ENCODE measurements around the gene AKAP17A.

DNA sequence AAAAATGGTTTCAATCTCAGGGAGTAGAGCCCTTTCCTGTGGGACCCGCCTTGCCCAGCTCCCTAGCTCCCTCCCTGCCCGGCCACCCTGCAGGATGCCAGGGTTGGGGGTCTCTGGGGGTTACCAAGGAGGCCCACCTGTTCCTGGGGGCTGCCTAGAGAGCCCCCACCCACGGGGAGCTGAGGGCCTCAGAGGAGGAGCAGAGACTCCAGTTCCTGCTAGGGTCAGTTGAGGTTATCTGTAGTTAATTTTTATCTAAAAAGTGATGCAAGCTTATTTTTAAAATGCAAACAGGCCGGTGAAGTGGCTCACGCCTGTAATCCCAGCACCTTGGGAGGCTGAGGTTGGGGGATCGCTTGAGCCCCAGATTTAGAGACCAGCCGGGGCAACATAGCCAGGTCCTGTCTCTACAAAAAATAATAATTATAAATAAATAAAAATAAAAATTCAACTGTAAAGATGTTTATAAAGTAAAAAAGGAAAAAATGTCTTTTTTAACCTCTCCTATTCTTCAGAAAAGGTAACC, 18.6 kb upstream of the PLCXD1 start:
- PRO-cap, result no peak
- RAMPAGE, long total RNA, result no peak
- RRBS, result no CpG with 5 or more reads among the region's 7 CpGs

- PRO-cap, result no peak
- RAMPAGE, long total RNA, result no peak
- RRBS, result no CpG with 5 or more reads among the region's 8 CpGs
Observed at GRCh38 chrX:287669-288134, 6.5 kb downstream of the PLCXD1 start.

DNA sequence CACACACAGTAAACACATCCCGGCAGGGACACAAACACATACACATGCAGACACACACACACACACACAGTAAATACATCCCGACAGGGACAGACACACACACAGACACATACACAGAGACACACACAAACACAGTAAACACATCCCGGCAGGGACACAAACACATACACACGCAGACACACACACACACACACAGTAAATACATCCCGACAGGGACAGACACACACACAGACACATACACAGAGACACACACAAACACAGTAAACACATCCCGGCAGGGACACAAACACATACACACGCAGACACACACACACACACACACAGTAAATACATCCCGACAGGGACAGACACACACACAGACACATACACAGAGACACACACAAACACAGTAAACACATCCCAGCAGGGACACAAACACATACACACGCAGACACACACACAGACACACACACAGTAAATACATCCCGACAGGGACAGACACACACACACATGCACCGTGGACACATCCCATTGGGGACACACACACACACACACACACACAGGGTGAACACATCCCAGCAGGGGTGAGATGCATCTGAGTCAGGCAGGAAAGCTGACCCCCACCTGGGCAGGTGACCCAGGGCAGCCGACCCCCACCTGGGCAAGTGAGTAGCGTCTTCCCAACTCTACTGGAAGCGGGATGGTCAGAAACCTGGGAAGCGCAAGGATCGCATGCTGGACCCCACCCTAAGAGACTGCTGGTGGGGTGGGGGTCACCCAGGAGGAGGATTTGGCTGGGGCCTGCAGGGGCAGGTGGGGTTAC, 2.6 kb downstream of the GTPBP6 start:
- PRO-cap, result no peak
- RAMPAGE, long total RNA, result no peak
- RRBS, result no CpG with 5 or more reads among the region's 16 CpGs

DNA sequence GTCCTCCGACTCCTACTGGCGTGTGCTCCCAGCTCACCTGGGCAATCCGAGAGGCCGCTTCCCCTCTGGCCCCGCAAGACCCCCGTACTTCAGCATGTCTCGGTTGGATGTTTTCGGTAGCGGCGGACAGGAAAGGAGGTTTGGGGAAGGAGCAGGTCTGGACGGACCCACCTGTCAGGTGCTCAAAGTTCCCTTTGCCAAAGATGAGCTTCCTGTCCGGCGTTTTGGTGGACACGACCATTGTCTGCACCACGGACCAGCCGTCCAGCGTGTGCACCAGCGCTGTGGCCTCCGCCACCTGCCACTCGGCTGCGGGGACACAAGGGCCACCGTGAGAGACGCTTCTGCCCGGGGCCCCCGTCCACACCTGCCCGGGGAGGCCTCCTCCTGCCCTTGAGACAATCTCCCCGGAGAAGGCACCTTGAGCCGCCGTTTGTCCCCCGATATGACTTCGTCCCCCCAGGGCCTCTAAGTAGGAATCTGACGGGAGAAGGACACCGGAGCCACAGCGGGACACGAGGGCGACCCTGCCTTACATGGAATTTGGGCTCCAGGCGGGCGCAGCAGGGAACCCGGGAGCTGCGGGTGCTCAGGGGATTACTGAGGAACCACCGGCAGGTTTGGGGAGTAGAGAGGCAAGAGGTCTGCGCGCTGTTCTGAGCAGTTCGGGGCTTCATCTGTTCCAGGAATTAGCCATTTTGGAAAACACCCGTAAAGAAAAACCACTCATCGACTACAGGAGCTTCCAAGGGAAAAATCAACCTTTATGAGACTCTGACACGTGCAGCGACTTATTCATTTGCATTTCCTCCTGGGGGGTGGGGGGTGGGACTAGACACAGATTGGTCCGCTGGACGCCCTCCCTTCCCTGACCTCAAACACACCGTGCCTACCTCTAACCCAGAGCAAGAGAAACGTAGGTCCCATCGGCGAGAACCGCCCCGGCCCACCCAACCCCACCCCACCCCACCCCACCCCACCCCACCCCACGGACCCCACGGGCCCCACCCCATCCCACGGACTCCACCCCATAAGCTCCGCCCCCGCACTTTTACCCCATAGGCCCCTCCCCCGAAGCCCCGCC, 1.5 kb downstream of the GTPBP6 start:
- PRO-cap, result no peak
- RAMPAGE, long total RNA, result no peak
- RRBS, result no CpG with 5 or more reads among the region's 63 CpGs

- PRO-cap, result no peak
- RAMPAGE, long total RNA, result no peak
- RRBS, result no CpG with 5 or more reads among the region's 19 CpGs
Observed at GRCh38 chrX:317827-318268, 748 bp downstream of the GTPBP6 start.

DNA sequence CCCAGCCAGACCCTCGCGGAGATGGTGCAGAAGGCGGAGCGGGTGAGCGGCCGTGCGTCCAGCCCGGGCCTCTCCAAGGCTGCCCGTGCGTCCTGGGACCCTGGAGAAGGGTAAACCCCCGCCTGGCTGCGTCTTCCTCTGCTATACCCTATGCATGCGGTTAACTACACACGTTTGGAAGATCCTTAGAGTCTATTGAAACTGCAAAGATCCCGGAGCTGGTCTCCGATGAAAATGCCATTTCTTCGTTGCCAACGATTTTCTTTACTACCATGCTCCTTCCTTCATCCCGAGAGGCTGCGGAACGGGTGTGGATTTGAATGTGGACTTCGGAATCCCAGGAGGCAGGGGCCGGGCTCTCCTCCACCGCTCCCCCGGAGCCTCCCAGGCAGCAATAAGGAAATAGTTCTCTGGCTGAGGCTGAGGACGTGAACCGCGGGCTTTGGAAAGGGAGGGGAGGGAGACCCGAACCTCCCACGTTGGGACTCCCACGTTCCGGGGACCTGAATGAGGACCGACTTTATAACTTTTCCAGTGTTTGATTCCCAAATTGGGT, 14.3 kb downstream of the SHOX start:
- PRO-cap, result no peak
- RAMPAGE, long total RNA, result no peak
- RRBS, result 5% methylated on average over 12 of the region's 33 CpGs

- PRO-cap, result no peak
- RAMPAGE, long total RNA, result no peak
- RRBS, result no CpG with 5 or more reads among the region's 13 CpGs
Observed at GRCh38 chrX:670446-670885, 39.9 kb downstream of the SHOX start.

- PRO-cap, result no peak
- RAMPAGE, long total RNA, result no peak
- RRBS, result no CpG with 5 or more reads among the region's 10 CpGs
Observed at GRCh38 chrX:1026261-1026688, 186.2 kb downstream of the CRLF2 start.

- PRO-cap, result no peak
- RAMPAGE, long total RNA, result no peak
- RRBS, result no CpG with 5 or more reads among the region's 10 CpGs
Observed at GRCh38 chrX:1060227-1060538, 152.3 kb downstream of the CRLF2 start.

DNA sequence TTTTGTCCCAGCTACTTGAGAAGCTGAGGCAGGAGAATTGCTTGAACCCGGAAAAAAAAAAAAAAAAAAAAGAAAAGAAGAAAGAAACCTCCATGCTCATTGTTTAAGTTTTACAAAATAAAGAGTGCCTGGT, 215 bp downstream of the CRLF2 start:
- PRO-cap, result no peak
- RAMPAGE, long total RNA, result no peak
- RRBS, result no CpG with 5 or more reads among the region's 1 CpG

DNA sequence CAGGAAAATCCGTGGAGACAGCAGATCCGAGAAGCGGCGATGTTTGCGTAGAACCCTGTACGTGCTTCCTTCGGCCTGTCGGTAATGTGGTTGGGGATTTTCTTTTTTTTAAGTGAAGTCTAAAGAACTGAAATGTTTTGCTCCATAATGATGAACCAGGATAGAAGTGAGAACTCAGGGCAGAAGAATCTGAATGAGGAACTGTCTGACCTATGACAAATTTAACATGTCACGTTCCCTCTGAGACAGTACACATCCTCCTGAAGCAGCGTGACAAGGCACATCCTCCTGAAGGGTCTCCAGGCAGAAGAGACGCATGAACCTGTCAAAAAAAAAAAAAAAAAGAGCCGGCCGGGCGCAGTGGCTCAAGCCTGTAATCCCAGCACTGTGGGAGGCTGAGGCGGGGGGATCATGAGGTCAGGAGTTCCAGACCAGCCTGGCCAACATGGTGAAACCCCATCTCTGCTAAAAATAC, 6.2 kb downstream of the CSF2RA start:
- PRO-cap, result no peak
- RAMPAGE, long total RNA, result no peak
- RRBS, result no CpG with 5 or more reads among the region's 15 CpGs

DNA sequence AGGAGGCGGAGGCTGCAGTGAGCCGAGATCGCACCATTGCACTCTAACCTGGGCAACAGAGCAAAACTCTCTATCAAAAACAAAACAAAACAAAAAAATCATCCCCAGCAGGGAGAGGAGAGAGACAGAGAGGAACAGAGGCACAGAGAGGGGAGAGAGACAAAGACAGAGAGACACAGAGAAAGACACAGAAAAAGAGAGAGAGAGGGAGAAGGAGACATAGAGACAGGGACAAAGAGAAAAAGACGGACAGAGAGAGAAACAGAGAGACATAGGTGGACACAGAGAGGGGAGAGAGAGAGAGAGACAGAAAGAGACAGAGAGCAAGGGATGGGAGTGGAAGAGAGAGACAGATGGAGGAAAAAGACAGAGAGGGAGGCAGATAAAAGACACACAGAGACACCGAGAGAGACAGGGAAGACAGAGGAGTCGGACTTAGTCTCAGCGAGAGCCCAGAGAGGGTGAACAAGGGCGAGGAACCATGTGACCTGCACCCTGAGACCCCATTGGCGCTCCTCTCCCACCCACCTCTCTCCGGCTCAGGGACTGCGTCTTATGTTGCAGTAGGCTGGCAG, 29.9 kb upstream of the IL3RA start:
- PRO-cap, result no peak
- RAMPAGE, long total RNA, result no peak
- RRBS, result no CpG with 5 or more reads among the region's 11 CpGs

- PRO-cap, result no peak
- RAMPAGE, long total RNA, result no peak
- RRBS, result no CpG with 5 or more reads among the region's 50 CpGs
Observed at GRCh38 chrX:1385927-1386970, 5.7 kb downstream of the SLC25A6 start.

DNA sequence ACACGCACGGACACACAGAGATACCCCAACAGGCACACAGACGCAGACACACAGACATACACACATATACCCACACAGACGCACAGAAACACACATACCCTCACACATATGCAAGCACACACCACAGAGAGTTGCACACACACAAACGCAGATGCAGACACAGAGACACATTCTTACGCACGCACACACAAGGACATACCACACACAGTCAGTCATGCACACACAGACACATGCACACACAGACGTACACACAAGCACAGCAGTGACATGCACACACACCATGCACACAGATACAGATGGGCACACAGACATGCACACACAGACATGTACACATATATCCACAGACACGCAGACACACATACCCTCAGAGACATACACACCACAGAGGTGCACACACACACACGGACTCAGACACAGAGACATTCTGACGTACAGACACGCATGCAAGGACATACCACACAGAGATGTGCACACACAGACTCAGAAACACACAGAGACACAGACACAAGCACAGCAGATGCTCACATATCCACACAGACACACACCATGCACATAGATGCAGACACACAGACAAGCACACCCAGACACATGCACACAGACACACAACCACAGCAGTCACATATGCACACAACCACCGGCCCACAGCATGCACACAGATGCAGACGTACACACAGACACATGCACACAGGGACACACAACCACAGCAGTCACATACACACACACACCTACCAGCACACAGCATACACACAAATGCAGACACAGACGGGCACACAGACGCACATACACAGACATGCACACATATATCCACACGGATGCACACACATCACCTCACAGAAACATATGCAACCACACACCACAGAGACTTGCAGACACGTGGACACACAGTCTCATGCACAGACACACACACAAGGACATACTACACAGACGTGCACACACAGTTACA, 24.9 kb upstream of the SLC25A6 start:
- PRO-cap, result no peak
- RAMPAGE, long total RNA, result no peak
- RRBS, result no CpG with 5 or more reads among the region's 19 CpGs

- PRO-cap, result no peak
- RAMPAGE, long total RNA, result no peak
- RRBS, result no CpG with 5 or more reads among the region's 3 CpGs
Observed at GRCh38 chrX:1470497-1470907, 17.8 kb upstream of the ASMTL start.

DNA sequence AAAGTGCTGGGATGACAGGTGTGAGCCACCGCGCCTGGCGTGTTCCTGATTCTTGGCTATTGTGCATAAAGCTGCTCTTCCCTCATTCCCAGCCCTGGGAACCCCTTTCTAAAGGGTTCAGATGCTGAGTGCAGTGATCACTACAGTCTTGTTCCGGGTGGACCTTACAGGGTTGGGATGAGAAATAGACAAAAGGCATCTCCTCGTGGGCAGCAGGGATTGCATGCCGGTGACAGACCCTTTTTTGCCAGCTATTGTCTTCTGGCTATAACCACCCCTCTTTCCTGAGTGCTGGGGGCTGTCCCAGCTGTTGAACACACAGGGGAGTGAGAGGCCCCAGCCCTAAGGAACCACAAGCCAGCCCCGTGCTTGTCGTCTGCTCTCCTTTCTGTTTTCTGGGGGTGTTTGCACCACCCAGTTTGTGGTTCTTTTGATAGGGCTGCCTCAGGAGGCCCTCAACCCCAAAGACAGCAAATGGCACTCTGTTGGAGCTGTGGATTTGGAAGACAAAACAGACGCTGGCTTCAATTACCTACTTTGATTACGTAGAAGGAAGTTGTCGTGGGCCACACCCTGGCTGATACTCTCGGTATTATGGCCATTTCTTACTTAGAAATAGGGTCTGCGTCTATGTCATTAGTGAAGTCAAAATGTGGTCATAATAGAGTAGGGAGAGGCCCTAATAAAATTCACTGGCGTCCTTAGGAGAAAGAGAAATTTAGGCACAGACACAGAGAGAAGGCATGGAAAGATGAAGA, 19.0 kb upstream of the ASMTL start:
- PRO-cap, result no peak
- RAMPAGE, long total RNA, result no peak
- RRBS, result 52% methylated on average over 3 of the region's 14 CpGs

- PRO-cap, result no peak
- RAMPAGE, long total RNA, result no peak
- RRBS, result no CpG with 5 or more reads among the region's 17 CpGs
Observed at GRCh38 chrX:1493907-1494623, 41.4 kb upstream of the ASMTL start.

DNA sequence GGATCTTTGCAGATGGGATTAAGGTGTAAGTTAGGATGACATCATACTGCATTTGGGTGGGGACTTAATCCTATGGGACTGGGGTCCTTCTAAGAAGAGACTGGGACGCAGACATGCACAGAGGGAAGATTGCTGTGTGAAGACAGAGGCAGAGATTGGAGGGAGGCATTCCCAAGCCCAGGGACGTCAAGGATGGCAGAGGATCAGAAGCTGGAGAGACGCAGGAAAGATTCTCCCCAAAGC, 11.8 kb downstream of the P2RY8 start:
- PRO-cap, result no peak
- RAMPAGE, long total RNA, result no peak
- RRBS, result no CpG with 5 or more reads among the region's 3 CpGs

- PRO-cap, result no peak
- RAMPAGE, long total RNA, result no peak
- RRBS, result no CpG with 5 or more reads among the region's 6 CpGs
Observed at GRCh38 chrX:1554901-1555375, 18.0 kb upstream of the P2RY8 start.

GRCh38 chrX:1591253-1591958, at the start of gene AKAP17A:
Gene AKAP17A, plus strand, starts transcription at chrX:1591604.
- PRO-cap, result bidirectional peak, plus-strand start at chrX:1591607, minus-strand start at chrX:1591430
- RAMPAGE, long total RNA, result no peak
- RRBS, result 2% methylated on average over 41 of the region's 72 CpGs